Thoracic aorta (tissue), 1 donor: ENCODE measurements around a stretch of chr1.

DNA sequence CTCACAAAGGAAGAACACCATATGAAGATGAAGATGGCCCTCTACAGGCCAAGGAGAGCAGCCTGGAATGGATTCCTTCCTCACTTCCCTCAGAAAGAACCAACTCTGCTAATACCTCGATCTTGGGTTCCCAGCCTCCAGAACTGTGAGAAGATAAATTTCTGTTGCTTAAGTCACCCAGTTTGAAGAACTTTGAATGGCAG lies 27.1 kb downstream of the FAM72A start:
- RAMPAGE, long total RNA: no peak

DNA sequence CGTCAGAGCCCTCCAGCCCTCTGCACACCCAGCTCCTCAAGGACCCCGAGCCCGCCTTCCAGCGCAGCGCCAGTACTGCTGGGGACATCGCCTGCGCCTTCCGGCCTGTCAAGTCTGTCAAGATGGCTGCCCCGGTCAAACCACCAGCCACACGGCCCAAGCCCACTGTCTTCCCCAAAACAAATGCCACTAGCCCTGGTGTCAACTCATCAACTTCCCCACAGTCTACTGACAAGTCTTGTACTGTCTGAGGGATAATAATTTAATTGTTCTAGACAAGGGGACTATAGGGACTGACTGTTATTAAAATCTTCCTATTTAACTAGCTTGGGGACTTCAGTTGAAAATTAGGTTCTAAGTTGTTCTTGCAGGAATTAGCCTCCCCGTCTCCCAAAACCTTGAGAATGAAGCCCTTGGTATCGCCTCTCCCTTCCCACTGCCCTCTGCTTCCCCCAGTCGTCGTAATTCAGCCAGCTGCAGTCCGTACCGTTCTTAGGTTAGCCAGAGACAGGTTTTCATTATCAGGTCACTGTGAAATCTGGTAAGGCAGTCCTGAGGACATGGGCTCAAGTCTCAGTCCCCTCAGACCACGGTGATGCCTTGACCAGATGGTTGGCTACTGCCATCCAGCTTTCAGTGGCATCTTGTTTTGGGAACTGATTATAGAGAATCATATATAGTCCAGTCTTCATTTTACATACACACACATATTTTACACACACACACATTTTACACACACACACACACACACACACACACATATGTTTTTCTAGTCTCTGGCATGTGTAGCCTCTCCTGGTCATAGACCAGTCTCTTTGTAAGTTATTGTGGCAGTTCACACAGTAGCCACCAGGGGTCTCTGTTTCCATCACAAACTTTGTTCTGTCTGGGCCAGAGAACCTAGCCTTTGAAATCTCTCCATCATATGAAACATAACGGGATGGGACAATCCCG lies 8.8 kb upstream of the IKBKE start:
- RAMPAGE, long total RNA: no peak

- RAMPAGE, long total RNA: no peak
Observed at GRCh38 chr1:206555384-206556136, 48.2 kb downstream of the RASSF5 start.

DNA sequence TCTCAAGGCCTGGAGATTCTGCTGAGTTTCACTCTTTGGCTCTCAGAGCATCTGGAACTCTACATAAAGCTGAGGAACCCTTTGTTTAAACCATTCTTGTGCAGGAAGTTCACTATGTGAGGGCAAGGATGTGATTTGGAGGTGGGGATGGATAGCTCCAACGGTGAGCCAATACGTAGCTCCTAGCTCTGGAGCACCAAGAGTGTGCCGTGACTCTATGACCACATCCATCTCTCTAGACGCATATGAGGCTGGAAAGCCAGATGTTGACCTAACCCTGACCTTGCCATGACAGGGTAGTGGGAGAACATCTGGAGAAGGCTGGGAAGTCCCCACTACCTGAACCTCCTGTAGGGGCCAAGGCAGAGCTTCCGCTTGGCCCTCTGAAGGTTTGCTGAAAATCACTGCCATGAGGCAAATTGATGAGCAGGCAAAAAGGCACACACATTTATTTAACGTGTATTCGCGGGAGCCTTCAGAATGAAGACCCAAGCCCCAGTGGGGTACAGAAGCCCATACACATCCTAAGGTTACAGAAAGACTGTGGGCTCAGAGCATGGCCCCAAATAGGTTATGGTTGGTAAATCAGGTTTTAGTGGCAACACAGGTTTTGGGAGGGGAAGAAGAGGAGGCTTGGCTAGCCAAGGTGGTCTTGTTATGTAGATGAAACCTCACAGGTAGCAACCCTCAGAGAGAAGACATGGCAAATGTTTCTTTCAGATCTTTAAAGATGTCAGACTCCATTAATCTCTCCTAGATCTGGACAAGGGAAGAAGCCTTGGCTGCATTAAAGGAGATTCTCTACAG lies 43.3 kb downstream of the EIF2D start:
- RAMPAGE, long total RNA: no peak

DNA sequence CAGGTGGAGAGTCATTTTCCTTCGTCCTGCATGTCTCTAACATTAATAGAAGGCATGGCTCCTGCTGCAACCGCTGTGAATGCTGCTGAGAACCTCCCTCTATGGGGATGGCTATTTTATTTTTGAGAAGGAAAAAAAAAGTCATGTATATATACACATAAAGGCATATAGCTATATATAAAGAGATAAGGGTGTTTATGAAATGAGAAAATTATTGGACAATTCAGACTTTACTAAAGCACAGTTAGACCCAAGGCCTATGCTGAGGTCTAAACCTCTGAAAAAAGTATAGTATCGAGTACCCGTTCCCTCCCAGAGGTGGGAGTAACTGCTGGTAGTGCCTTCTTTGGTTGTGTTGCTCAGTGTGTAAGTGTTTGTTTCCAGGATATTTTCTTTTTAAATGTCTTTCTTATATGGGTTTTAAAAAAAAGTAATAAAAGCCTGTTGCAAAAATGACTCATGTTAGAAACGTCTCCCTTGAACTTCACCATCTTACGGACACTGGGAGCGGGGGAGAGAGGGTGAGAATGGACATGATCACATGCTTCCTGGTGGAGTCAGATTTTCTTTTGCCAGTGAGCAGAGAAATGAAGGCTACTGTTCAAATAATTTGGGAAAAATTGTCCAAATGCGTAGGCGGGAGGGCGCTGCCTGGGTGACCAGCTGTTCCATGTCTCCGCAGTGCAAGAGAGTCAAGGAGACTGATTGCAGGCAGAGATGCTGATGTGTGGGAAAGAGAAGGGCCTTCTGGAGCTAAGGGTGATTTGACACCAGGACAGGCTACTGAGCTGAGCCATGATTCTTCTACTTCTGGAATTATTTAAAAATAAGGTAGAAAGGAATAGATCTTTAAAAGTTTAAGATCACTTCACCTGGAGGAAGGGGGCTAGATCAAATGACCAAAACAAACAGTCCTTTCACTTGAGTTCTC lies 23.2 kb downstream of the EIF2D start:
- RAMPAGE, long total RNA: no peak

GRCh38 chr1:206653772-206654465 lies 18.6 kb downstream of the DYRK3 start:
- RAMPAGE, long total RNA: no peak

DNA sequence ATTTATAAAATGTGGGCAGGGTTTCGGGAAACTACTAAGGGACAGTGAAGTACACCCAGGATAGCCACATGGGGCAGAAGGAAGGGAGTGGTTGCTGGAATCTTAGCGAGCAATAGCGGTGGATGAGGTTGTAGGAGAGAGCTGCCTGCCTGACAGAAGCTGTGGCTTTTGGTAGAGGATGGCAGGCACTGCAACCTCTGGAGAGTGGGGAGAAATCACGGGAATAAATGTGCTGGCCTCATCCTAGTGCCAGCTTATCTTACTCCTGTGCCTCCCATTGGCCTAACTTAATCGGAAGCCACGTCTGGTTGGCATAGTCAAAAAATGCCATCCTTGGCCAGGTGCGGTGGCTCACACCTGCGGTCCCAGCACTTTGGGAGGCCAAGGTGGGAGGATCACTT lies 23.4 kb upstream of the MAPKAPK2 start:
- RAMPAGE, long total RNA: no peak

DNA sequence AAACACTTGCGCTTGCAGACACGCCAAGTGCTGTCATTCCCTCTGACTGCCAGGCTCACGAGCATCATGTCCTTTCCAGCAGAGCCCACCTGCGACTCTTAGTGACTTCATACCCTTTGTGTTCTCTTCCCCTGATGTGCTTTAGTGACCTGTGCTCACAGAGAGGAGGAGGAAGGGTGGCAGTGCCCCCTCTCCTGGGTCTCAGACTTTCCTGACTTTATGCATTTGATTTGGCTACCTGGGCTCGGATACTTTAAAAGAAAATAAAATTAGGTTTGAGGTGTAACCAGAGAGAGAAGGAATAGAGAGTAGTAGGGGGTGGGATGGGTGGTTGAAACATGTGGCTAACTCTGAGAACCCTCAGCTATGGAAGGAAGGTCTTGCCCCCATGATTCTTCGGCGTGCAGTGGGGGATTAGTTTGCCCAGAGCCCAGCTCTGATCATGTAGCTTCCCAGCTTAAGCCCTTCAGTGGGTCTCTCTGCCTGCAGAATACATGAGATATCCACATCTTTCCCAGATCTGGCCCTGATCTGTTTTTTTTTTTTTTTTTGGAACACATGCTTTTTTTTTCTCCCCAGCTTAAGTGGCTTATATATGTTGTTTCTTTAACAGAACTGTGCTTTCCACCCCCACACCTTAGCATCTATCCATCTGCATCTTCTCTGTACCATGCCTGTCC lies 10.4 kb downstream of the MAPKAPK2 start:
- RAMPAGE, long total RNA: no peak

GRCh38 chr1:206701960-206702673 lies 17.4 kb downstream of the MAPKAPK2 start:
- RAMPAGE, long total RNA: no peak

GRCh38 chr1:206708943-206709655 lies 24.4 kb downstream of the MAPKAPK2 start:
- RAMPAGE, long total RNA: no peak

GRCh38 chr1:206723370-206724178 lies 38.9 kb downstream of the MAPKAPK2 start:
- RAMPAGE, long total RNA: no peak

DNA sequence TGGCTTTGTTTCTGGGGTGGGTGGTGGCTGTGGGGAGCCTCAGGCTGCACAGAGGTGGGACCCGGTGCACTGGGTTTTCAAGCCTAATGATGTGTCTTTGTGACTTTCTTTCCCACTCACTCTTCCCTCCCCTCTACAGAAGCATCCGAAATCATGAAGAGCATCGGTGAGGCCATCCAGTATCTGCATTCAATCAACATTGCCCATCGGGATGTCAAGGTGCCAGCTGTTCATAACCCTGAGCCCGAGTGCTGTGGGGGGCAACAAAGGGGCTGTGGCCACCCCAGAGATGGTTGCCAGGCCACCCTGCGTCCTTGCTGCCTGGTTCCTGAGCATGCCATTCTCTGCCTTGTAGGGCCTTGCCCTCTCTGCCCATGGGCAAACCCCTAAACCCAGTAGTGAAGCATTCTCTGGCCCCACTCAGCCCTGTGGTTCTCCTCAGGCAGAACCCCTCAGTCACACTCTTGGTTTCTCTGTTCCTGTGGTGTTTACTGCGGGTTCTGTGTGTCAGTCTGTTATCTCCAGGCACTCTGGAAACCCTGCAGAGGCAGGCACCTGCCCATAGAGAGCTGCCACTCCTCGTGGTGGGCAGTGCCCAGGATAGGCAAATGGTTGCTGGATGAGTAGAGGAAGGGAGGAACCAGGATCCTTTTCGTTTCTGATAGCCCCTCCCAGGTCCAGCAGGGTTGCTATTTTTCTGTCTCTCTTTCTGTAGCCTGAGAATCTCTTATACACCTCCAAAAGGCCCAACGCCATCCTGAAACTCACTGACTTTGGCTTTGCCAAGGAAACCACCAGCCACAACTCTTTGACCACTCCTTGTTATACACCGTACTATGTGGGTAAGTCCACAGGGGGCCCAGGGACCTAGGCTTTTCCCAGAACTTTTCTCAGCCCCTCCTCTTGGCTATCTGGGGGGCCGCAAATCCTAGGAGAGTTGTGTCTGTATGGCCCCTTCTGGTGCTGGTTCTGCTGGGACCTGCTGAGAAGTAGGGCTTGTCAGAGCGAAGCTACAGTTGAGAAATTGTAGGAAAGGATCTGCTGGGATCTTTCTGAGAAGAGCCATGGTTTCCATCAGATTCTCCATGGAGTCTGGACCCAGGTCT lies 41.0 kb upstream of the IL19 start:
- RAMPAGE, long total RNA: no peak

- RAMPAGE, long total RNA: no peak
Observed at GRCh38 chr1:206750323-206750698, 20.3 kb upstream of the IL19 start.

- RAMPAGE, long total RNA: no peak
Observed at GRCh38 chr1:206803098-206803642, 30.9 kb upstream of the IL10 start.

DNA sequence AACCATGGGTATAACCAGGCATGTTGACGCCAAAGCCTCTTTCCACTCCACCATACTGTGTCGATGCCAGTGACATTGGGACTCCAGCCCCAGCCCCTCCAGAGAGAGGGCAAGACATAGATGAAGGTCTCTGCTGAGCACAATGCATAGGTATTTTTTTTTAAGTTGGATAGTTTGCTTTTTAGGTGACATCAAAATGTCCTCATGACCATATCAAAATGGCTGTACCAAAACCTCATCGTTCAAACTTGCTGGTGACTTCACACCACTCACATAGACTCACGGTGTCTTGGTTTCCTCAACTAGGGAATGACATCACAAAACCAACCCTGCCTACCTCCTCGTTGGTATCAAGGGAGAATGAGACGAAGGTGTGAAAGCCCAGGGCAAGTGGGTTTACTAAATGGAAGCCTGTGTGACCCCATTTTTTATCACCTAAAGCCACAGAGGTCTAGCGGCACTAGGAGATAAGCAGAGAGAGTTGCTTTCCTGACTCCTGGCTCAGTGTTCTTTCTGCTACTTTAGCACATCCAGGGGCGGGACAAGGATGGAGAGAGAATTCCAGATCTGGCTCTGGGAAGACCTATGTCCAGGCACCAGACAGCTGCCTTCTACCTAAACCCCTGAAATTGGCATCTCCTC lies 1.5 kb downstream of the PIGR start:
- RAMPAGE, long total RNA: no peak

DNA sequence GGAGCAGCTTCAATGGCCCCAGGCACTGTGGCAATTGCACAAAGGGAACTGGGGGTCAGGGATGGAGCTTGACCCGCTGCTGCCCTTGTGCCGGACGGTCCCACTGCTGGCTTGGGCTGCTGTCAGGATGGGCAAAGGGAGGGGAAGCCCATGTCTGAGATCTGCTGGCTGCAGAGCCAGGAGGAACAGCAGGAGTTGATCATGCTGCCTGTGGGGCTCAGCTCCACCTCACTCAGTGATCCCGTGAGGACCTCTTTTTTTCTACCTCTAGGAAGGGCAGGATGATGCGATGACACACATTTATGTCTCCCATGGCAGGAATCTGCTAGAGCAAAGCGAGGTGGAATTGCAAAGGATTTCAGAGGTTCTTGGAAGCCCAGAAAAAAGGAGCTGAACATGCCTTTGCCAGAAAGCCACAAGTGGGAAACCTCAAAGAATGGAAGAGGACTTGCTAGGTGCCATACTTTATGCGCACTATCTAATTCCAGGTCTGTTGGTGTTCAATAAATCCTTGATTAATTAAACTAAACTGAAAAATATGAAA lies 891 bp downstream of the PIGR start:
- RAMPAGE, long total RNA: no peak

GRCh38 chr1:206951369-206952155 lies 5.3 kb upstream of the PIGR start:
- RAMPAGE, long total RNA: no peak

DNA sequence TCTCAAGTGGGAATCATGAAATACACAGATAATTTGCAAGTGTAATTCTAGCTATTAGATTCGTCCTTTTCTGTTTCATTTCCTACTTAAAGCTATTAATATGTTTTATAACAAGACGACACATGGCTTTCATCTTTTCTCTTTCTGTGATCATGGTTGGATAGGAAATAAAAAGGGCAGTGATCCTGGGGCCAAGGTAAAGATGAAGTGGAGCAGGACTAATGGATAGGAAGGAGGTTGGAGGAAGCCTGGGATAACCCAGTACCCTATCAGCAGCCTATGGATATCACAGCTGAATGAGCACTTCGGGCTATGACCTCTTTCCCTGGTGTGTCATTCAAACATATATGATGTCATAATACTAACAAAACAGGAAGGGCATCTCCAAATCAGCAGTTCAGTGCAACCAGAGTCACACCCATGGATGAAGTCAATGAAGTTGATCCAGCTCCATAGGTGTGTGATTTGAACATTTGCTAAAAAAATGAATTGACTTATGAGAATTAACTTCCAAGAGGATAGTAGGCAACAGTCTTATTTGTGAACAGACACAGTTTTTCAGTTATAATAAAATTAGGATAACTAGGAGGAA lies 1.6 kb upstream of the C1orf116 start:
- RAMPAGE, long total RNA: no peak

GRCh38 chr1:207240279-207240765 lies 81.2 kb upstream of the CD55 start:
- RAMPAGE, long total RNA: no peak

DNA sequence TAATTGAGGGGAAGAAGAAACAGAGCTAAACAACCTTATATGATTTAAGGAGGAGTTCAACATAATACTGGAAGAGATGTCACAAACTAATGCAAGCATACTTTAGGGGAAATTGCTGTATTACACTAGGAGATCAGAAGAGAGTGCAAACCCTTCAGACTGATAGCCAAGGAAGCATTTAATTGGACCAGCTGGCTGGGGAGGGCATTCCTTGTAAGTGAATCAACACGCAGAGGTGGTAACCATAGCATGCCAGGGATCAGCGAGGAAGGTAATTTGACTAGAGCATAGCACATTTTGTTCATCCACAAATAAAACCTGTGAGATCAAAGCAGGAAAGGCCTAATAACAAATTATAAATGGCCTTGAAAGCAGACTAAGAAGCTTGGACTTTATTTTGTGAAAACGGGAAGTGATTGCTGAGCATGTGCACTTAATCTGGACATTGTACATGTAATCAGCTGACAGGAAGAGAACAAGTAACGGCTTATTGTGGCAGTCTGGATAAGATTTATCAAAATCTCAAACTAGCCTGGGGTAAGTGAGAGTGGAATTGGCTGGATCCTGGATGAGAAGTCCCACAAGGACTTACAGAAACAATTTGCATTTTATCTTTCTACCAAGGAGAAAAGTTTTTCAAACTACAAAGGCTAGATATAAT lies 11.7 kb upstream of the CD55 start:
- RAMPAGE, long total RNA: no peak